CMK (cell line): ENCODE measurements around the genes TMEM140 and SLC13A4.

GRCh38 chr7:134546948-134547350, 2.0 kb upstream of the AKR1B15 start:
- RRBS: no CpG with 5 or more reads among the region's 1 CpG

- RRBS: no CpG with 5 or more reads among the region's 6 CpGs
Measured at GRCh38 chr7:134779992-134781045, 885 bp downstream of the CALD1 start.

DNA sequence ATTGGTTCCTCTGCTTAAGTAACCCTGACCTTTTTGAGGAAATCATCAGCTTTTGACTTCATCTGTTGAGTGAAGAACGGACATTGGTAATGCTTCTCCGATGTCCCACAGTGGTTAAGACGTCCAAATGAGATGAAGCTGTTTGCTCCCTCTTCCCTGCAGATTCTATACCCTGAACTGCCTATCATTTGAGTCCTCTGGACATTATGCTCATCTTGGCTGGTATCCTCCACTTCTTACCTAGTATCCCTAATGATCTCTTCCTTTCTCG, 3.0 kb downstream of the CALD1 start:
- RRBS: no CpG with 5 or more reads among the region's 4 CpGs

GRCh38 chr7:134835158-134835450, 55.7 kb downstream of the CALD1 start:
- RRBS: no CpG with 5 or more reads among the region's 2 CpGs

DNA sequence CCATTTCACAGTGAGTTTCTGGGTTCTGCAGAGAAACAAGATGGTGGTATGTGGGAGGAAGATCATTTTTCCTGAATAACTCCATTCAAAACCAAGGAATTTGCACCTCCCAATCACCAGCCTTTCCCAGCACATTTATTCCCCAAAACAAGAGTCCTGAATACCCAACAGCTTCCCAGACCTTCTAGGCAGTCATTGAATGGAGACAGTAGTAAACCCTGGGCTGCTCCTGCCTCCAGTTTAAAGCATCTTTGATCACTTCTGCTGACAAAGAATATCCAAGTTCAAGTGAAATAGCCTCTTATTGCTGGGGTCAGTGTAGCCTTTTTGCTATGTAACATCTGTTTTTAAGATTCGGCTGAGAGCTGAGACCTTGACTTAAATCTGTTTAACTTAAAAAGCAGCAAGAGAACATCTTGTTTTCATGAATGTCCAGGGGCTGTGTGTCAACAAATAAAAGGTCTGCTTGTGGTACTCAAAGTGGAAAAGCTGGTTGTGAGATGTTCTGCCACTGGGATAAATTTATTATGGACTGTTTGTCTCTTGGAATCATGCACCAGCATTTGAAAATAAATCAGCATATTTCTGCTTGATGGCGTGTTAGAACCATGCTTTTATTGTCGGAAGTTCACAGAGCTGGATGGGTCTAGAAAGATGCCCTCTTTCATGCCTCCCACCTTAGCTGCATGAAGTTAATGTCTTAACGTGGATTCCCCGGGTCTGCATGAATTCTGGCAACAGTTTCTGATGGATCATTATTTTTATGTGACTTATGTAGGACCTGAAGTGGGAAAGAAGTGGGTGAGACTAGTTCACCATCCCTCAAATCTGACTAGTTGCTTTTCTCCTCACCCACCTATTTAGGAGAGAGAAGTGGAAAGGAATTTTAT, 73.2 kb downstream of the CALD1 start:
- RRBS: no CpG with 5 or more reads among the region's 5 CpGs

DNA sequence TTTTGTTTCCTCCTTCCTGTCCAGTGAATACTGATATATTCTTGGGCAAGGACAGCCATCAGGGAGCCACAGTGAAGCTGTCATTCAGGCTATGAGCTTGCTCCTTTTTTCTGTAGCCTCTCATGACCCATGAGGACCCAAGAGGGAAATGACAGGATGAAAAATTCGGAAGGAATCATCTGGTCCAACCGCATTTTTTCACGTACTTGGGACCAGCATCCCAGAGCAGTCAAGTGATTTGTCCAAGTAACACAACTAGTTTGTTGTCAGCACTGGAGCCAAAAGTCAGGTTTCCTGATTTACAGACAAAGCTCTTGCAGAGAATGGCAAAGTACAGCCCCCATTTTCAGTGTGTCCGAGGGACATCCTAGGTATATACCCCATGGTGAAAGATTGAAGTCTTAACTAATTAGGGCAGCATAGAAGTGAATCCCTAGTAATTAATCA, 47.1 kb upstream of the AGBL3 start:
- RRBS: no CpG with 5 or more reads among the region's 4 CpGs

DNA sequence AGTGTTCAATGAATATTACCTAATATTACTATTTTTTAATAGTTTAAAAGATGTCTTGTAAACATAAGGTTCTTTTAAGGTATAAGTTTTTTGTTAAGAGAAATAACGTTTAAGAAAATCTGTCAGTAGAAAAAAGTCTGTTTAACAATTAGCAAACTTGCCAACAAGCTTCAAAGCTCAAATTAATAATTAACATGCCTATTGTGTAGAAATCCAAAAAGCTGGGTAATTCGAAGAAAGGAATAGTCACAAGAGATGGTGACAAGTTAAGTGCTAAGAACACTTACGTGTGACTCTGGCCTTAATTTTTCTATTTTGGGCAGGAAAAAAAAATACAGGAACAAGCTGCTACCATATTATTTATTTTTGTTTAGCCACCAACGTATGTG, 43.6 kb upstream of the AGBL3 start:
- RRBS: no CpG with 5 or more reads among the region's 4 CpGs

DNA sequence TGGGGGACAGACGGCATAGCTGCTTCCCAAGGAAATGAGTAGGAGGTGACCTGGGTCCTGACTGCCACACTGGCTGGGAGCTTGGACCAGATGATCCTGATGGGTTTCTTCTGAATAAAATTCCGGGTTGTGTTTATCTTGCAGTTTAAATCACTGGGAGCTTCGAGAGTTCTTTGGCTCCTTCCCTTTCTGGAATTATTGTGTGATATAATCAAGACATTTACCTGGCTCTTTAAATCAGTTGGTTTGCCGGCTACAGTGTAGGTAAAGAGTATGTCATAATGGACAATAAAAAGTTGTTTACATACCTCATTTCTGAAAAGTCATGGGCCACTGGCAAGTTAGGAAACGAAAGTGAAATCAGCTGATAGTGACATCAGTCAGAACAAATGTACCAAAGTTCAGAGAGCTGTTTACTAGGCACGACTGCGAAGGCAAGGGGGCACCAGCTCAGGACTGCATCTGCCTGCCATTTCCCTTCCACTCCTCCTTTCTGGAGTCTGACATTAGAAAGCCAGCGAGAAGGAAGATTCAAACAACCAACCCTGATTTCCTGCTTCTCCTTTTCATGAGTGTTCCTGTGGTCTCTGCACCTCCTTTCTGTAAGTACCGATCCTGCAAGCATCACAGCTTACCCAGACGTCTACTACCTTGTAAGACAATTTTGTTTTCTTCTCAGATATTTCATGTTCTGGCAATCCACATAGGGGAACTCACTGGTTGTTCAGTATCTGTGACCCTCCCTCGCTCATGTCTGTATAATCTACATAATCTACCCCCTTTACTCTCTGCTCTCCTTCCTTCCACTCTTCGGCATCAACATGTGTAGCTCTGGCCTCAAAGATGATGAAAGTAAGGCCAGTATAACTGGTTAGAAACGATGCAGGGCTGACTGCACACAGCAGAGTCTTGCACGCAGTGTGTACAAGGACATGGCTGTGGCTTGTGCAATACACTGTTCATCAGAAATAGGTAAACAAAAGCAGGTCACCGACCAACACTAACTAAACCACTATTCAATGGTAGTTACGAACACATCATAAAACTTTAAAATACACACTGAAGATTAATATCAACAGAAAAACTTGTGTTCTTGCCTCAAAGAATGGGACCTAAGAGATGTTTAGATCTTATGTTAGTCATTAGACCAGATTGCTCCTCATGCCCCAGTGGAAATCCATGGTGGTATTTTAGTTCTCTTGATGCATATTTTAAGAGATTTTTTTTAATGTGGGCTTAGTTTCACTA, at the start of gene TMEM140:
TMEM140 (plus strand) TSS at position 404 of the 1,248 bp plus-strand sequence.
- RRBS: 100% methylated on average over 1 of the region's 16 CpGs

DNA sequence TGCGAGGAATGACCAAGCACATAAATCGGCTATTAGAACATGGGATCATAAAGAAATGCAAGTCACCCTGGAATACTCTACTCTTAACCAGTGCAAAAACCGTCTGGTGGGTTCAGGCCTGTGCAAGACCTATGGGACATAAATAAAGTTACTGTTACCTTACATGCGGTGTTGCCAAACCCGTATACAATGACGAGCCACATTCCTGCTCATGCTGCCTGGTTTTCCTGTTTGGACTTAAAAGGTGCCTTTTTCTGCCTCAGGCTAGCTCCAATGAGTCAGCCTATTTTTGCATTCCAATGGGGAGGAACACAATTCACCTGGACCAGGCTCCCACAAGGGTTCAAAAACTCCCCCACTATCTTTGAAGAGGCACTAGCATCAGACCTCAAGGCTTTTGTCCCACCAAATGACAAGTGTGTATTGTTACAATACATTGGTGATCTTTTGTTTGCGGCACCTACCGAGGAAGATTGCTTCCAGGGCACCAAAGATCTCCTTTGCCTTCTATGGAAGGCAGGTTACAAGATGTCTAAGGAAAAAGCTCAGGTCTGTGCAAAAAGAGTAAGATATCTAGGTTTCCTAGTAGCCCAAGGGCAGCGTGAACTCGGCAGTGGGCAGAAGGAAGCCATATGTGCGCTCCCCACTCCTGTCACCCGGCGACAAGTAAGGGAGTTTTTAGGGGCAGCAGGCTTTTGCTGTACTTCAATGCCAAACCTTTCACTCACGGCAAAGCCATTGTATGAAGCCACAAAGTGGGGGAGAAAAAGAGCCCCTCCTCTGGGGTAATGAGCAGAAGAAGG, 7.0 kb upstream of the CYREN start:
- RRBS: no CpG with 5 or more reads among the region's 14 CpGs

- RRBS: no CpG with 5 or more reads among the region's 9 CpGs
Measured at GRCh38 chr7:135496718-135497233, 13.1 kb downstream of the CNOT4 start.

DNA sequence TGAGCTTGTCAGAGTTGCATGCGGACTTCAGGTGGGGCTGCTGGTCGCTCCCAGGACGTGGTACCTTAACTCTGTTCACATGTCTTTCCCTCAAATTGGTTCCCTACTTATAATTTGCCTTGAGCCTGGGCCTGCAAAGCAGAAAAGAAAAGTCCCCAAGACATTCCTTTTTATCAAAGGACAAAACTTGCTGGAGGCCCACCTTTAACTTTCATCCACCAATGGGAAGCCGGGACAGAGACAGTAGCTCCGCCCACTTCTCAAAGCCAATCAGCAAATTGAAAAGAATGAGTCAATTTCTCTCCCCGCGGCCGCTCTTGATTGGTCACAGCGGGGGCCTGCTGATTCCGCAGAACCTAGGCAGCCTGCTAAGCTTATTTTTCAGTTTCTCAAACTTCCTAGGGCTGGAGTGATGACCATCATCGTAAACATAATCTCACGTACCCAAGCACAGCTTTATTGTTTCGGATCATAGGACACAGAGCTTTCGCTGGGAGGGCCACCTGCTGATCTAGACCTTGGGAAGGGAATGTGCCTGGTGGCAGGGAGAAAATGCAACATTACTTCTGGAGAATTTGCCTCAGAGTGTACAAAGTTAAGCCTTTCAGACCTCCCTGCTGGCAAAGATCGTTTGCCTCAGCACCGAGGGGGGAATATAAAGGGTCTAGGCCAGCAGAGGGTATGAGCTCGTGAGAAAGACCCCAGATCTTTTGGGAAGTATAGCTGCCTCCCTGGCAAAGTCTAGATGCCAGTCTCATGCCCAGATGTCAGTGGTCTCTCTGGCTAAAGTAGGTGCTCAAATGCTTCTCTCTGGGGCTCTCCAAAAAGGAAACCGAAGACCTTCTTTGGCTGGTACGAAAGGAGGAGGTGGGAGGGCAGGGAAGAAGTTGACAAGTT, at the start of gene SLC13A4:
SLC13A4 (minus strand) TSS at position 142 of the 897 bp plus-strand sequence.
- RRBS: no CpG with 5 or more reads among the region's 19 CpGs

DNA sequence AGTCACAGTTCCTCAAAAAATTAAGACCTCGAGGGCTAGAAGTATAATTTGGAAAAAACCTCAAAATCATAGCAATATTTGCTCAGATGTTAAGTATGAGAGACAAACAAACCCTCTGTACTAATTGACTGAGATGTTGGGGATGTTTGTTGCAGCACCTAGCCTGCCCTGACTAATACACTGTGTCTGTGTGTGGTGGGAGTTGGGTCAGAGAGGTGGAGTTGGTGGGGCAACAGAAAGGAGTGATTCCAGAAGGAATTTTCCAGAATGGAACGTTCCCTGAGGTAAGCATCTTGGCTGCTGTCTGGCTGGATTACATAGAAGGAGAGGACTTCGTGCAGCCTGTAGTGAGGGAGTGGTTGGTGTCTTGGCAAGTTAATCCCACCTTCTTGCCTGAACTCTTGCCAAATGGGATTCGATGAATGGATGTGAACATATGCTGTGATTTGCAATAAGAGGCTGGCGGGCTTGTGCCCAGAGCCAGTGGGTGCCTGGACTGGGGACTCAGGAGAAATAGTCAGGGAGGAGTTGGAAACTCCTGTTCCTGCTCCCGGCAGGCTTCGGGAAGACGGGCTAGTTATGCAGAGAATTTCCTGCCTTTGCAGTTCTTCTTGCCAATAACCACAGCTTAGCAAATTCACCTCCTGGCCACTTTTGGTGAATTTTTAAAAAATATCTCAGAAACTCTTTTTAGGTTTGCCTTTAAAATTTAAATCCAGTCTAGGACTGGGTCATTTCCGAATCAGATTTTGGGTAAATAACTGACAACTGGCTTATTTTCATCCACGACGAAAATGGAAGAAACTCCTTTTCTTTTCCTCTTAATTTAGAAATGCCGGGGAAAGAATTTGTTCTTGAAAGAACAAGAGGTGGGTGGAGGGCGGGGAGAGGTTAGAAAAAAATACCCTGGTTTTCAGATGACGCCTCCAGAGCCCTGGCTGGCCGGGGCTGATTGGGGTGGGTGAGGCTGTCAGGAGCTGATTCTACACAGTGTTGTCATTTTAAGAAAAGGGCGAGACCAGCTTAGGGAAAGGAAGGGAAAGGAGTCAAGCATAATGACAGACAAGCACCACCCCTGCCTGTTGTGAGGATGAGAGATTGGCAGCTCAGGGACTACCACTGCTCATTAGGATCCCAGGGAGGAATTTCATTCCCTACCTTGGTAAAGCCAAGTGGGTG, 9.5 kb upstream of the FAM180A start:
- RRBS: 20% methylated on average over 3 of the region's 16 CpGs

- RRBS: no CpG with 5 or more reads among the region's 10 CpGs
Measured at GRCh38 chr7:135800369-135800938, 51.8 kb upstream of the FAM180A start.

DNA sequence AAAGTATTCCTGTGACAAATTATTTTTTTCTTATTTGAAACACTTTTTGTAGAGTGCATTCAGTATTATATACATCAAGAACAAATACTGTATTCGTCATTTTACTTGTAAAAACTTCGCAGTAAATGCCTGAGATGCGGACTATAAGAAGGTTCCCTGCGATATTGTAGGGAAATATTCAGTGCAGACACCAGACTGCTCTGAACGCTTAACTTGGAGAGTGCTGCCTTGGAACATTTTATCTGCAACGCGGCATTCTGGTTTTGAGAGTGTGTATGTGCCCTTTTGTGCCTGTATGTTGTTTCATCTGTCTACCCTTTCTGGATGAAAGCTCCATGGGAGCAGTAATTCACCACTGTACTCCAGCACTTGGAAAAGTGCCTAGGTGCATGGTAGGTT, 46.8 kb downstream of the MTPN start:
- RRBS: no CpG with 5 or more reads among the region's 7 CpGs

GRCh38 chr7:135930777-135931430, 46.3 kb downstream of the MTPN start:
- RRBS: no CpG with 5 or more reads among the region's 6 CpGs

GRCh38 chr7:136033314-136033921, 56.3 kb upstream of the MTPN start:
- RRBS: no CpG with 5 or more reads among the region's 4 CpGs

- RRBS: no CpG with 5 or more reads among the region's 6 CpGs
Measured at GRCh38 chr7:137954515-137955268, 47.2 kb downstream of the CREB3L2 start.

- RRBS: no CpG with 5 or more reads among the region's 15 CpGs
Measured at GRCh38 chr7:137966848-137968145, 34.6 kb downstream of the CREB3L2 start.

DNA sequence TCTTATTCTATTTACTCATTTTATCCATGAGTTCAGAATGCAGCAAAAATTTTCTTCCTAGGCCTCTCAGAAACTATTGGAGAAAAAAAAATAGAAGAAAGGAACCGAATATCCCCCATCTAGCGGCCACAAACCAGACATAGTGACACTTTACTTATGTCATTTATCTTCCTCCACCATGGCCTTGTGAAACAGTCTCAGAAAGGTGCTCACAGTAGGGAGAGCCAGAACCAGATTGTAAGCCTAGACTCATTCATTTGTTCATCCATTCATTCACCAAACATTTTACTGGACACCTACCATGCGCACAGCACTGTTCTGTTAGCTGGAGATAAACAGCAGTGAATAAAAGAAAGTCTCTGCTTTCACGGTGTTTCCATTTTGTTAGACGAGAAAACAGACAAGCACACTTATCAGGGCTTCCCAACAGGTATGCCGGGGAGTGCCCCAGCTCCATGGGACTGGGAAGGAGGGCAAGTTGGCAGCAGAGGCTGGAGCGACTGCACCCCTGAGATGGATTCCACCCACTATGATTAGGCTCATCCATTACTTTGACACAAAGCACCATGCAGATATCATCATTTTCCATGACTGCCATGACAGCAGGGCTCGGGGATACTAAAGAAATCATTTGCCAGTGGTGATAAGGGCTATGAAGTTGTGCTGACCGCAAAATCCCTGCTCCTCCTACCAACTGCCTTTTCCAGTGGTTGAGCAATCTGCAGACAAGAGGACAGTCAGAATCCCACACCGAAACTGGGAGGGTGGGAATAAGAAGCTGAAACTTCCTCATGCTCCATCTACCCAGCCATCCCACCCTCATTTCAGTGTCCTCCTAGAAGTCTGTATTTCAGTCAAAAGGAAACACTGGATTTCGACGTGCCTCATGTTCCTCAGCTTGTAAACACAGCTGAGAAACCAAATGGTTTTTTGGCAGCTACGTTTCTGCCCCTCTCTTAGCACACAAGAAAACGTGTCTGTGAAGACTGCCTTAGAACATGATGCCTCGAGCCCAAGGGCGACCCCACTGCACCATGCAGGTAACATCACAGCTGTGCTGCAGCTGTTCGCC, 15.6 kb downstream of the CREB3L2 start:
- RRBS: no CpG with 5 or more reads among the region's 17 CpGs

- RRBS: no CpG with 5 or more reads among the region's 10 CpGs
Measured at GRCh38 chr7:138459533-138460009, 488 bp upstream of the TRIM24 start.